HTR-8/SVneo (cell line): ENCODE measurements around a stretch of chr2.

DNA sequence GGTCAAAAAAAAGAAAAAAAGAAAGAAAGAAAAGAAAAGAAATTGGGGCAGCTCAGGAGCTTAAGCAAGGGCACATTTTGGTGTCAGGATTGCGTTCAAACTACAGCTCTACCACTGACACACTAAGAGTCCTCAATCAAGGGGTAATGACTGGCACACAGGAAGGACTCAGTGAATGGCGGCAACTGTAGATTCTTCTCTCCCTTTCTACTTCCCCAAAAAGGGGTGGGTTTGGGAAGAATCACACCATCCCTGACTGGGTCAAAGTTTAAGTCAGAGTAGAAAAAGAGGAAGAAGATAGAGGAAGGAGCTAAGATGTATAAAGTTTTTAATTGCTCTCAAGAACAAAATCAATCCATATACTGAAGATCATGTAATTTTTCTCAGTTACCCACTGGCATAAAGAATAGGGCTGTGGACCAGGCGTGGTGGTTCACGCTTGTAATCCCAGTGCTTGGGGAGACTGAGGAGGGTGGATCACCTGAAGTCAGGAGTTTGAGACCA lies 2.6 kb downstream of the NLRC4 start:
- RRBS = no CpG with 5 or more reads among the region's 4 CpGs

DNA sequence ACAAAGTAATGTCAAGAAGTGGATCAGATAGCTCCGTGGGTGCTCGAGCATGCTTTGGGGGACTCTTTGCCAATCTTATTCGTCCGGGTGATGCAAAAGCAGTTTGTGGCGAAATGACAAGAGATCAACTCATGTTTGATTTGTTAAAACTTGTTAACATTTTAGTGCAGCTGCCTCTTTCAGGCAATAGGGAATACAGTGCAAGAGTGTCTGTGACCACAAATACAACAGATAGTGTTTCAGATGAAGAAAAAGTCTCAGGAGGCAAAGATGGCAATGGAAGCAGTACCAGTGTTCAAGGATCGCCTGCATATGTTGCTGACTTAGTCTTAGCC lies 128.2 kb upstream of the TTC27 start:
- RRBS = no CpG with 5 or more reads among the region's 6 CpGs

DNA sequence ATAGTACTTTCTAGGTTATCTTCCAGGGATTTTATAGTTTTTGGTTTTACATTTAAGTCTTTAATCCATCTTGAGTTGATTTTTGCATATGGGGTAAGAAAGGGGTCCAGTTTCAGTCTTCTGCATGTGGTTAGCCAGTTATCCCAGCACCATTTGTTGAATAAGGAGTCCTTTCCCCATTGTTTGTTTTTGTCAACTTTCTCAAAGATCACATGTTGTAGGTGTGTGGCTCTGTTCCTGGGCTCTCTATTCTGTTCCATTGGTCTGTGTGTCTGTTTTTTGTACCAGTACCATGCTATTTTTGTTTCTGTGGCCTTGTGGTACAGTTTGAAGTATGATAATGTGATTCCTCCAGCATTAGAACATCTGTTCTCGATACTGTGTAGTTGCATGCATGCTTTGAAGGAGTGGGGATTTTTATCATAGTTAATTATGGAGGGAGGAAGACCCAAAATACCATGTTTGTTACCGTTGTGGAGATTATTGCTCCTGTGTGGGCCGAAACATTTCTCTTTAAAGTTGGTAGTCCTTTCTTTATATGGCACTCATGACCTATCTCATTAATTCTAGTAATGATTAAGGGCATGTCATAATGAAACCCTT lies 87.4 kb downstream of the TTC27 start:
- RRBS = no CpG with 5 or more reads among the region's 3 CpGs

GRCh38 chr2:33034814-33035252 lies 88.1 kb downstream of the LTBP1 start:
- RRBS = no CpG with 5 or more reads among the region's 7 CpGs

DNA sequence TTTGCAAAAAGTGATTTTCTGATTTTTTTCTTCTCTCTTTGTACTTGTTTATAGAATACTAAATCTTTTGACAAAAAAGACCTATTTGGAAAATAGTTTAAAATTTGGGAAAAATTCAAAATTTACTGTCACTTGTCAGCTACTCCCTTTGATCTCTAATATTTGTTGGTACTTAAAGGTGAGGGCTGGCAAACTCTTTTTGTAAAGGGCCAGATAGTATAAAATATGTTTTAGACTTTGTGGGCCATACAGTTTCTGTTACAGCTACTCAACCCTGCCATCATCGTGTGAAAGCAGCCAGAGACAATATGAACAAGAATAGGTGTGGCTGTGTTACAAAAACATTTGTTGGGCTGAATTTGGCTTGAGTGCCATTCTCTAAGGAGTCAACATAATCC lies 190.5 kb downstream of the LTBP1 start:
- RRBS = no CpG with 5 or more reads among the region's 1 CpG

DNA sequence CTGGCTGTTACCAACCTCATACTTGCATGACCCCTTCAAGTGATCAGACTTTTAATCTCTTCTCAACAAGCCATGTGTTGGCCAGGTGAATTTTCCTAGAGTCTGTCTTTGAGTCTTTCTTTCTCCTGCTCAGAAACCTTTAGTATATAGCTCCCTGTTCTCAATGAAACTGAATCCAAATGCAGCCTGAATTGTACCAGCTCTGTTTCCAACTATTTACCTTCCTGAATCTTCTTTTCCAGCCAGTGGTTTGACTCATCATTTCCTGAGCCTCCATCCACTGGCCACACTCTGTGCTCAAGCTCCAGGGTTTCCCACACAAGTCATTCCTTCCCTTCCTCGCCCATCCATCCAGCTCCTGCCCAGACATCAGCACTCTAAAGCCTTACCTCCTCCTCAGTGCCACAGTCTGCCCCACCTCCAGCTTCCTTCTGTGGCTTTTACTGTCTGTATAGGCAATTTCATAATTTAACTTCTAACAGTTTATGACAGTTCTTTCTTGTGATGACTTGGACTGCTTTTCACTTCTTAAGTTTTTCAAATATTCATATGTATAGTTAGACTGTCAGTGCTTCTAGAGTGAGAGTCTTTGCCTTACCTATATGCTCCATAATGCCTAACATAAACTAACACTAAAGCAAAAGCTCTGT lies 233.6 kb upstream of the RASGRP3 start:
- RRBS = no CpG with 5 or more reads among the region's 1 CpG

DNA sequence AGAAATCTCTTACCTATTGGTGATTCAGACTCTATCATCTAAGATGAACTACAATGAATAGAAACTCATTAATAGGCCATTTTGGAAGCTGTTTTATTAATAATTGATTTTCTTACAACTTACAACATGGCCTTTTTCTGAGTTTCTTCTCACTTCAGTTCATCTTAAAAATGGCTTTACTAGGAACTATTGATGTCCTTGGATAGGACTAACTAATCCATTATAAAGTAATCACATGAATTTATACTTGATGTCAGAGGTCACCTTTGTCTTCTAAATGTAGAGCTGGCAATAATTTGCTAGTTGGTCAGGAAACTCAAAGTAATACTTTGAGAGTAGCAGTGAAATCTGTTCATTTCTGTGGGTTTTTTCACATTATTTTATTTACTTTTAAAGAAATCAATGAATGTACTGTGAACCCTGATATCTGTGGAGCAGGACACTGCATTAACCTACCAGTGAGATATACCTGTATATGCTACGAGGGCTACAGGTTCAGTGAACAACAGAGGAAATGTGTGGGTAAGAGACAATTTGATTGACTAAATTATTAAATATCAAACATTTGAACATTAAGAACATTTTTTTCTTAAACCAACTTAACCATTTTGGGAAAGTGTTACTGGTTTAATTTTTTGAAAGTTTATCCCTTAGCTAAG lies 203.1 kb upstream of the RASGRP3 start:
- RRBS = no CpG with 5 or more reads among the region's 1 CpG

GRCh38 chr2:33314835-33315611 lies 161.4 kb upstream of the RASGRP3 start:
- RRBS = no CpG with 5 or more reads among the region's 7 CpGs

DNA sequence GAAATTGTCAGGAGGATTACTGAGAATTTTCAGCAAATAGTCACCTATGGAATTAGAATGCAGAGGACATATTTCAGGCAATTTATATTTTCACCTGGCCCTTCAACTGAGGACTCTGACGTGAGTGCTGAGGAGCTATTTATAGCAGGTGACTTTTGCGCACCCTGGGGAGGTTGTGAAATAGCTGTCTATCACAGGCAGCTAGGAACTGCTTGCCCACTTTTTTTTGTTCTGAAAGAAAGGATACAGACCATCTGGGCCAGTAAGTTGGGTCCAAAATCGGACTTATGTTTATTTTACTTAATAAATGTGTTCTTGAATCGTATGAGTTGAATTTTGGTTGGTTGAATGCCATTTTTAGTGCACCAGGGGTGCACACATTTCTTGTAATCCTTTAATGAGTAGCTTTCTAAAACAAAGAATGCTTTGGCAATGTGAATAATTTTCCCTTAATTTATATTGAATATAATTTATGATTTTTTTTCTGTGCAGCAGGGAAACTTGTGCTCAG lies 18.5 kb upstream of the RASGRP3 start:
- RRBS = no CpG with 5 or more reads among the region's 4 CpGs

DNA sequence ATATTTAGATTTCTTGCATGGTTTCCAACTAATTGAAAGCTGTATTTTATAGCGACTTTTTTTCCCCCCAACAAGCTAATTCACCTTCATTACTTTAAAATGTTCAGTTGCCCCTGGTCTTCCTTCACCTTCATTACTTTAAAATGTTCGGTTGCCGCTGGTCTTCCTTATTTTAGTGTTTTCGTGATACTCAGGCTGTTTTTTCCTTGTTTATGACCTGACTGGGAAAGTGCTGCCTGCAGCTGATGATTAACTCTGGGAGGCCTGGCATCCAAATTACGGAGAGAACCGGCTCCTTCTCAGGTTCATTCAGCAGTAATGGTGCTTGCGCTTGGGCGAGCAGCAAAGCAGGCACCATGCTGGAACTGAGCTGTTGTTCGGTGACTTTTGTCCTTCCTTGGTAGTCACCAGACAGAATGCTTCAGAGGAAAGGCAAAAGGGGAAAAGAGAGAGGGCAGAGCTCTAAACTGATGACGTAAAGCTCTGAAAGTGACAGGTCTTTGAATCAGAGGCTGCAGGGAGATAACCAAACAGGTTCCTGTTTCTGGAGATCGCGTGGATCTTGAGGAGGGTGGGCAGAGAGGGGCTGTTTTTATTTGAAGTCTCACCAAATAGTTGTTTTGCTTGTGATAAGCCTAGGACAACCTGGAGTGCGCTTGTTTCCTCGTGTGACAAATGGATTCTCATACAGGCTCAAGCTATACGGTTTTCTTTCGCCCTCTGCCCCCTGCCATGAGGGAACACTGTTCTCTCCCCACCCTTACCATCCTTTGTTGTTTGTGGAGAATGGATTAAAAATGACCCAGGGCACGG lies 1.0 kb downstream of the RASGRP3 start:
- RRBS = no CpG with 5 or more reads among the region's 17 CpGs

DNA sequence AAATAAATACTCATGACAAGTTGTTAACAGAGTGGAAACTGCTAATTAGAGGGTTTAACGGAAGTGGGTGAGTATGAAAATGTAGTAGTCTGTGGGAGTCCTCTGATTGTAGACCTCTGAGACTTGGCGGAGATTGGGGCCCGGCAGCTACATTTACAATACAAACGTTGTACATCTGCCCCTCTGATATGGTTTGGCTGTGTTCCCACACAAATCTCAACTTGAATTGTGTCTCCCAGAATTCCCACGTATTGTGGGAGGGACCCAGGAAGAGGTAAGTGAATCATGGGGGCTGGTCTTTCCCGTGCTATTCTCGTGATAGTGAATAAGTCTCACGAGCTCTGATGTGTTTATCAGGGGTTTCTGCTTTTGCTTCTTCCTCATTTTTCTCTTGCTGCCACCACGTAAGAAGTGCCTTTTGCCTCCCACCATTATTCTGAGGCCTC lies 107.4 kb upstream of the FAM98A start:
- RRBS = no CpG with 5 or more reads among the region's 9 CpGs

- RRBS = 88% methylated on average over 5 of the region's 31 CpGs
These were observed 128.7 kb upstream of the FAM98A start for GRCh38 chr2:33727675-33728340.

GRCh38 chr2:33797602-33798049 lies 198.5 kb upstream of the FAM98A start:
- RRBS = no CpG with 5 or more reads among the region's 11 CpGs

GRCh38 chr2:34254381-34255047 lies 655.4 kb upstream of the FAM98A start:
- RRBS = no CpG with 5 or more reads among the region's 1 CpG

DNA sequence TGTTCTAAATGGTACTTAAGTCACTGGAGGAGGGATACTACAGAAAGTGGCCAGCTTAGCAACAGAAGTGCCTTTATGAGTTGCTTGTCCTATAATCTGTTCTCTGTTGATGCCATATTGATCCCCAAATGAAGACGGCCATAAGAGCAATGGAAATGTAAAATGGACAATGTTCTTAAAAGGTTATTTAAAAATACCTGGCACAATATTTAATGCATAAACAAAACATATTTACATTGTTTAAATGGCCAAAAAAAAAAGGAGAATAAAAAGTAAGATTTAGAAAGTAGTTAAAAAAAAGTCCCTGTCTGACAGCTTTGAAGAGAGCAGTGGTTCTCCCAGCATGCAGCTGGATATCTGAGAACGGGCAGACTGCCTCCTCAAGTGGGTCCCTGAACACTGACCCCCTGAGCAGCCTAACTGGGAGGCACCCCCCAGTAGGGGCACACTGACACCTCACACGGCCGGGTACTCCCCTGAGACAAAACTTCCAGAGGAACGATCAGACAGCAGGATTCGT lies 258.2 kb upstream of the CRIM1 start:
- RRBS = no CpG with 5 or more reads among the region's 6 CpGs

DNA sequence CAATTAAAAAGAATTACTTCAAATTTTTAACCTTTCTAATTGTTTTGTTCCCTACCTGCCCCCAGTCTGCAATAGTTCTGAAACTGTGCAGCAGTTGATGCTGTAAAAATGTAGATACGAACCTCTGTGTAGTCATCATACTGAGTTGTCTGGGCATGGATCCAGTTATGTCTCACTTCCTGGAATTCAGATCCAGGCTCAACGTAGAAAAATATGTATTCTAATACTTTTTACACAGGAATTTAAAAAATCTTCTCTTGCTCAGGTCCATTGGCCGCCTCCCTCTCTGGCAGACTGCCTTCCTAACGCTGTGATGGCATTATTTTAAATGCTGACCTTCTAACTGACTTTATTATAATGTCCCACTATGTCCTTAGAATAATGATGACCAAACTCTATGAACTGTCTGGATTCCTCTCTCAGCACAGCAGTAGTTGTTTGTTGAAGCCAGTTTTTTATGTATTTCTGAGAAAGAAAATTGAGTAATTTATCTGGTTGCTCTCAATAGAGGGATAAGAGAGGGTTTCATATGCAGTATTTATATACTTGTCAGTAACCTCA lies 119.6 kb downstream of the FEZ2 start:
- RRBS = no CpG with 5 or more reads among the region's 4 CpGs

- RRBS = no CpG with 5 or more reads among the region's 1 CpG
These were observed 63.6 kb downstream of the FEZ2 start for GRCh38 chr2:36534091-36535060.

GRCh38 chr2:36821271-36821682 lies 124.8 kb downstream of the VIT start:
- RRBS = no CpG with 5 or more reads among the region's 4 CpGs

GRCh38 chr2:36899416-36899957 lies 66.8 kb downstream of the STRN start:
- RRBS = no CpG with 5 or more reads among the region's 6 CpGs

DNA sequence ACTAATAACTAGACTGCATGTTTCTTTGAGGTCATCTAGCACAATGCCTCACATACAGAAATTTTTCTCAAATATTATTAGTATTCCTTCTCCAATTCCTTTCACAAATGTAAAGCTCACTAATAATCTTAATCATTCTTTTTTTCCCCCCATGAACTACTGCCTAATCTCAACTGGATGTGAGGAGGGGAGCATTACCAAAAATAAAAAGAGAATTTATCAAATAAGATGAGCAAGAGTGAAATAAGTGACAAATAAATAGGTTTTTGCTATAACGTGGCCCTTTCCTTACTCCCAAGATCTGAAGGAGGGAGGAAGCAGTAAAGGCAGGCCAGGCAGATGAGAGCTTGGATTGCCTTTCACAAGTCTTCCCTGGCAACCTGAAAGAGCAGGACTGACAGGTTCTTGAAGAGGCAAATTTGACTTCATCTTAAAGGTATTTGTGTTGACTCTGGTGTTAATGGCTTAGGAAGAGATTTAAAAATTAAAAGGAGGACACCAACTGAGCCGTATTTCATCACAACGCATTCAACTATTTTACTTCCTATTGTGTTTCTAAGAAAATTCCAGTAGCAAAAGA lies 3.4 kb downstream of the STRN start:
- RRBS = no CpG with 5 or more reads among the region's 3 CpGs